Umbilical cord (tissue), 2 donors: ENCODE measurements around a stretch of chr9.

DNA sequence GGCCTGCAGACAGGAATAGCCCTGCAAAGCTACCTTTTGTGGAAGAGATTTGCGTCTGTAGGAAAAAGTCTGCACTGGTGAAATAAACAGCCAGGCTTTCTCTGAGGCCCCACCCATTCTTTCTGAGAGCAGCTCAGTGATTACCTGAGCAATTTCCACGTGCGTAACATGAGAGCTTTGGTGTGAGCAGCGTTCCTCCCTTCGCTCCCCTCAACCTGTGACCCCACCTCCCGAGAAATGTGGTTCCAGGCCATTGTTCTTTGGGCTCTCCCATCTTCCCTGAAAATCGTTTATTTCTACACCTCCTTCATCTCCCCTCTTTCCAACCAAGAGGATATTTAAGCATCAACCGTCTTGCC lies 23.8 kb upstream of the FBP1 start:
- RAMPAGE, long total RNA: no peak

DNA sequence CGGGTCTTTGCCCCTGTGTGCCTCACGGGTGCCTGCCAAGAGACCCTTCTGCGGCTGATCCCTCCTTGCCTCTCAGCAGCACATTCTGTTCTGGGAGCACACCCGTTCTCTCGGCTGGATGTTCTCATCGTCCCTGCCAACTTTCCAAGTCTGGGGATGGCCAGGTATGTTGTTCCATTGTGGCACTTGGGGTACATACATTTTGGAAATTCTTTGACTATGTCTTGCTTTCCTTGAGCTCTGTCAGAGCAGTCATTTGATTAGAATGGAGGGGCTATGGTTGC lies 74.3 kb downstream of the AOPEP start:
- RAMPAGE, long total RNA: no peak

- RAMPAGE, long total RNA: no peak
Observed at GRCh38 chr9:94827306-94828368, 101.1 kb downstream of the AOPEP start.

GRCh38 chr9:94865844-94866576 lies 139.5 kb downstream of the AOPEP start:
- RAMPAGE, long total RNA: no peak

GRCh38 chr9:94882789-94883323 lies 156.4 kb downstream of the AOPEP start:
- RAMPAGE, long total RNA: no peak

DNA sequence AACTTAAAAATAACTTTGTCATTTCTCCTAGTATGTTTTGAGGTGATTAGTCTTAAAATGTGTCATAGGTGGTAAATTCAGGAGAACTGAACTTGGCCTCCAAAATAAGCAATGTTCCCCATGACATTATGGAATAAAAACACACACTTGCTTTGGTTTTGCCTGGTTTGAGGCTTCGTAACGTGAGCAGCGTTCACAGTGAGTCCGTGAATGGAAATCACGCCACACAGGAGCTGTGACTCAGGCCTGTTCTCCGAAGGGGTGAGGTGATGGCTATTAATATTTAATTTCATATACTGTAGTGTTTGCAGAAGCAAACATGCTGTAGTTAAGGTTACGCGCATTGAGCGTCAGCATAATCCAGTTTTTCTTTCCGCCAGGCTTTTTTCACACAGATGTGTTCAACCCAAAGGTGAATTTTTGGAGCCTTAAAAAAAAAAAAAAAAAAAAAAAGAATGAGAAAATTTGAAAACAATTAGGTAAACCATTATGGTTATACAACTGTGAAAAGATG lies 182.5 kb downstream of the AOPEP start:
- RAMPAGE, long total RNA: no peak

DNA sequence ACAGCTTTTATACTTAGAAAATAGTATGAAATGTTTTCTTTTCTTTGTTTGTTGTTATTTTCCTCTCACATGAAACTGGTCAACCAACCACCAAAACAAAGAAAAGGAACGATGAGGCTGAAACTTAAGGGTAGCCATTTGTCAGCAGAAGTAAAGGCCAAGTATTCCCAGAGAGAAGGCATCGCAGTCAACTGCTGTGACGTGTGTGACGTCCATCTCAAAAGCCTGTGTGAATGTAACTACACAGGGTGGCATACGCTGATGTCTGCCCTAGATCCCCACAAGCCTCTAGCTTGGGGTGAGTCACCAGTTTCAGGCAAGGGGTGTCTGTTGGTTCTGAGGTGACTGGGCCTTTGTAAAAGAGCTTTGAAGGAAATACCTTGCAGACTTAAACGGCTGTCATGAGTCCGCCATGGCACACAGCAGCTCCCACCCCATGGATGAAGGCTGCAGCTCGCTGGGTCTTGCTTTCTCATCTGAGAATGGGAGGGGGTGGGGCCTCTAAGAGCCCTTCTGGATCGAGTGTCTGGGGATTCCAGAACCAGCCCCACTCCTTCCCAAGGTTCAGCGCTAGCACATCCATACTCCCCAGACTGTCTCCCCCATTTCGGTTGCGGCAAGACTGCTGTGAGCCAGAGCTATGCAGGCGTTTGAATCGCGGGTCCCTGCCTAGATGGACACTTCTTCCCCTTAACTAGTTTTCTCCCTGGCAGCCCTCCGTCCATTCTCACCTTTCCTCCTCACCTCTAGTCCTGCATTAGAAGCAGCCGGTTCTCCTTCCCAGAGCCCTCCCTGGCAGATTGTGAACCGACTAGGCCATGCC lies 183.1 kb downstream of the AOPEP start:
- RAMPAGE, long total RNA: no peak

- RAMPAGE, long total RNA: no peak
Observed at GRCh38 chr9:95004755-95005484, 278.4 kb downstream of the AOPEP start.

DNA sequence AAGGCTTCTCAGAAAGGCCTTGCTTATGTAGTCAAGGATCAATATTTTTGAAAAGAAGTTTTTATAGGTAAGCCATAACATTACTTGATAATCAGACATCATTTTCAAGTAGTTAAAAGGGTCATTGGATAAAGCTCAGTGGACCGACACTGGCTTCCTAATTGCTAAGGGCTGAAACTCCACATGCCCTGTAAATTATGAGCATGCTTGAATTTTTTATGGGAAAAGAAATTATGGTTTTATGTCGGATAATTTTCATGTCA lies 293.7 kb downstream of the FANCC start:
- RAMPAGE, long total RNA: no peak

GRCh38 chr9:95025023-95025541 lies 292.4 kb downstream of the FANCC start:
- RAMPAGE, long total RNA: no peak

GRCh38 chr9:95039320-95039632 lies 278.2 kb downstream of the FANCC start:
- RAMPAGE, long total RNA: no peak

- RAMPAGE, long total RNA: no peak
Observed at GRCh38 chr9:95103815-95104515, 213.5 kb downstream of the FANCC start.

DNA sequence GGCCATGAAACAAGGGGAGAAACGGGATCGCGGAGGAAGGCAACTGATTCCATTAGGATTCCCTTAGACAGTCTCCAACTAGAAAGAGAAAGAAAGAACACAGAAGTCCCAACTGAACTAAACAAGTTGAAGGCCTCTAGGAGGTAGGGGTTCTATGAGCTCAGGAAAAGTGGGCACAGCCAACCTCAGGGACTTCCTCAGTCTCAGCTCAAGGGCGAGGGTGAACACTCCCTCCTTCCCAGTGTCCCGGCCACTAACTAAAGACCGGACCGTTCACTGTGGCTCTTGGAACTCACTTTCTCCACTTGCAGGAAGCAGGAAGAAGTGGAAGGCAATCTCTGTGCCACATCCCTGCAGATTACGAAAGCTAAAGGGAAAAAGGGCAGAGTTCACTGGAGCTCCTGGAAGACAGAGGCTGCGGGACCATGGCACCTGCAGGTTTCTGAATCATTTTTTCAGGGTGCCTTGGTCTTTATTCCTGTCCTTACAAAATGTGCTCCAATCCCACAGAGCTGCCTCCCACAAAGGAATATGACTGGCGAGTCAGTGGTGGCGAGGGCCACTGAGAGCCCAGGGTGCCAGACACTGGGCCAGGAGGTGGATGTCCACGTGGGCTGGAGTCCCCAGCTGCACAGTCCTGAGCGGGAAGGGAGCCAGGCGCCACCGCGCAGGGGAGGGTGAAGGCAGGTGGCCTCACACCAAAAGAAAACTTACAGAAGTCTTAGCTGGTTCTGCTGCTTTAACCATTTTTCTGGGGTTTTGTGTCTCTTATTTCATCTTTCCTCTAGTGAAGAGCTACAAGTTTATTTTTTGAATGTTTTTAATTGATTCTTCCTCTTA lies 183.1 kb downstream of the FANCC start:
- RAMPAGE, long total RNA: no peak

- RAMPAGE, long total RNA: no peak
Observed at GRCh38 chr9:95157730-95158178, 159.8 kb downstream of the FANCC start.

DNA sequence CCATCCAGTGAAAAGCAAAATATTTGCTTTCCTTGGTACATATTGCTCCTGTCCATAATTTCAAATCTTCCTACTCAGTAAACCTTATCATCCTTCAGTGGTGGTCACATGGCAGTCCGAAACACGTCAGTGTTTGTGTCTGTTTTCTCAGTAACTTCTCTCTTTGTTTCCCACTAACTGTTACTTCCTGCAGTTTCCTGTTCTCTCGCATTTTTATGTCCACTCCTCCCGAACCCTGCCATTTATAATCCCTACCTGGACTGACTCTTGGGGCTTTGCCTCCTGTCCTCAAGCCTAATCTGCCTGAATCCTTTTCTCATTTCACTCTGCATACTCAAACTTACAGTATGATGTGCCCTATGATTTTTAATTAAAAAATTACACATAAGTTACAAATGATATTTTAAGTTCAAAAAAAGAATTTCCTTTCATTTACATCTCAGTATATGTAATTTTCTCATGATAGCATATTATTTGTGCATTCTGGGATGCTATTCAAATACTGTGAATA lies 128.9 kb downstream of the FANCC start:
- RAMPAGE, long total RNA: no peak

DNA sequence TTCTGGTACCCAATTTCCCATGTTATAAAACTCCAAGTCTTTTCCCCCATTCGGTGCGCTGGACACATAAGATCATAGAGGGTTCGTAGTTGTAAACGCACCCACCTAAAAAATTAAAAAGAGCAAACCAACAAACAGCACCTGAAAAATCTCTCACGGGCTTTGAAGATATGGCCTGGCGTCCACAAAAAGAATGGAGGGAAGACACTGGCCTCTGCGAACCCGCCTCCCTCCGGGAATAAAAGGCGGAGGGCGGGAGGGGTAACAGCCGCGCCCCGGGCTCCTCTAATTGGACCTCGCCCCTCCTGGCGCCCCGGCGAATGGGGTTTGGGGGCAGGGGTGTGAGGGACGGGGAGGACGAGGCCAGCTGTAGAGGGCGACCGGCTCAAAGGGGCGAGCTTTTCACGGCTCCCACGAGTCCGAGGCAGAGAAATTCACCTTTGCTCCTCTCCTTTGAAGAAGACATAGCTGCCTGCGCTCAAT lies 777 bp downstream of the FANCC start:
- RAMPAGE, long total RNA: no peak

DNA sequence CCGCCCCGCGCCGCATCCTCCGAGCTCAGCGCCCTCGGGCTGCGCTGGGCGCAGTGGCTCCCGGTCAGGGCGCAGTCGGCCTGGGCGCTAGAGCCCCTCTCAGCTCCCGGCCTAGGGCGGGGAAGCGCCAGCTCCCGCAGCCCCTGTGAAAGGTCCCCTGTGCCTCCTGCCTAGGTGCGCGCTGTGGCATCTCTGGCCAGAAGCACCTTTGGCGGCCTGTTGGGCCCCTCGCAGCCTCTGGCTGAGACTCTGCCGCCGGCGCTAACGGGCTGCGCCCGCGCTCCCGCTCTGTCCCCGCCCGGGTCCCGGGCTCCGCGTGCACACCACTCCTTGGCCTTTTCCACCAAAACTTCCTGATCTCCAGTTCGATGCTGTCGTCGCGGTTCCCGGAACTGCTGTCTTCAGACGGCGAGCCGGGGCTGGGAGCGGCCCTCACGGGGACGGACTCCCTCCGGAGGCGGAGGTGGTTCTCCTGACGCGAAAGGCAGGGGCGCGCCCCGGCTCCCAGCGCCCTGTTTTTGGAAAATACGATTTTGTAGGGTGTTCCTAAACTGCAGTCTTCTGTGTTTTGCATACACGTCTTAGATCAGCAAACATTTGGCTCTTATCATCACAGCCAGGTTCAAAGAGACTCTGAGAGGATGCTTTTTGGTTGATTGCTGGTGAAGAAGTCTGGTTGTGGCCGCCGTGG lies 32.2 kb upstream of the FANCC start:
- RAMPAGE, long total RNA: no peak

DNA sequence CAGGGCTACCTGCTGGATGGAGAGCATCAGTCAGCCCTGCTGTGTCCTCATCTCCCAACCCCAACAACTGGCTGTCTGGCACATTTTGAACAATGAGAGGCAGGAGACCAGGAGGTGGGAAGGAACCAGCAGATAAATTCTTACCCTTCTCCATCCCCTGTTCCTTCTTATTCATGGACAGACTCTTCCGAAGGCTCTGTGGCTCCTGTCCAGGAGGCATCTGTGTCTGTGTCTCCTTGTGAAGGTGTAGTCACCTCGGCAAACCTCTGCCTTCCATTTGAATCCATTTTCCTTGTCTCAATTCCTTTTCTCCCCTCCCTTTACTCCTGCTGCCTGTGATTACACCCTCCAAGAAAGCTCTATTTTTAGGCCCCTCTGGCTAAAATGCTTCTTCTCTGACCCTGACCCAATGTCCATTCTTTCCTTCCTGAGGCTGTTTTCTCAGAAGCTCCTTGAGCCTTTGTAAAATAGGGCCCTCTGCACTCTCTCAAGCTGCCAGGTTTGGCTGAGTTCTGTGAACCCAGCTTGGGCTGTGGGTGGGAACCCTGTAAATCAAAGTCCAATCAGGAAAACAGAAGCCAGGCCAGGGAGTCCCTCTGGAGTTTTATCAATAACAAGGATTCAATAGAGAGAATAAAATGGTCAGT lies 43.9 kb upstream of the ERCC6L2 start:
- RAMPAGE, long total RNA: no peak

GRCh38 chr9:96027063-96028216 lies 151.9 kb downstream of the ERCC6L2 start:
- RAMPAGE, long total RNA: no peak

- RAMPAGE, long total RNA: no peak
Observed at GRCh38 chr9:96074965-96075343, 199.5 kb downstream of the ERCC6L2 start.